Glomerular endothelial cell (primary cell): Measurements from ENCODE around the gene GLIPR1L2.

- RAMPAGE, long total RNA = no peak
Observed at GRCh38 chr12:72432055-72432735, 160.0 kb downstream of the TRHDE start.

DNA sequence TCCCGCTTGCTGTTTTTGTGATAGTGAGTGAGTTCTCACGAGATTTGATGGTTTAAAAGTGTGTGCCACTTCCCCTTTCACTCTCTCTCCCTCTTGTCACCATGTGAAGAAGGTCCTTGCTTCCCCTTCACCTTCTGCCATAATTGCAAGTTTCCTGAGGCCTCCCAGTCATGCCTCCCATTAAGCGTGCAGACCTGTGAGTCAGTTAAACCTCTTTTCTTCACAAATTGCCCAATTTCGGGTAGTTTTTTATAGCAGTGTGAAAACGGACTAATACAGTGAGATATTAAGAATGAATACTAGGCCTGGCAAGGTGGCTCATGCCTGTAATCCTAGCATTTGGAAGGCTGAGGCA is 2.0 kb upstream of the ATXN7L3B start:
- RAMPAGE, long total RNA = no peak

- RAMPAGE, long total RNA = no peak
Observed at GRCh38 chr12:74983812-74984458, 225.7 kb downstream of the KCNC2 start.

- RAMPAGE, long total RNA = no peak
Observed at GRCh38 chr12:75360102-75361050, 25.9 kb downstream of the GLIPR1L1 start.

DNA sequence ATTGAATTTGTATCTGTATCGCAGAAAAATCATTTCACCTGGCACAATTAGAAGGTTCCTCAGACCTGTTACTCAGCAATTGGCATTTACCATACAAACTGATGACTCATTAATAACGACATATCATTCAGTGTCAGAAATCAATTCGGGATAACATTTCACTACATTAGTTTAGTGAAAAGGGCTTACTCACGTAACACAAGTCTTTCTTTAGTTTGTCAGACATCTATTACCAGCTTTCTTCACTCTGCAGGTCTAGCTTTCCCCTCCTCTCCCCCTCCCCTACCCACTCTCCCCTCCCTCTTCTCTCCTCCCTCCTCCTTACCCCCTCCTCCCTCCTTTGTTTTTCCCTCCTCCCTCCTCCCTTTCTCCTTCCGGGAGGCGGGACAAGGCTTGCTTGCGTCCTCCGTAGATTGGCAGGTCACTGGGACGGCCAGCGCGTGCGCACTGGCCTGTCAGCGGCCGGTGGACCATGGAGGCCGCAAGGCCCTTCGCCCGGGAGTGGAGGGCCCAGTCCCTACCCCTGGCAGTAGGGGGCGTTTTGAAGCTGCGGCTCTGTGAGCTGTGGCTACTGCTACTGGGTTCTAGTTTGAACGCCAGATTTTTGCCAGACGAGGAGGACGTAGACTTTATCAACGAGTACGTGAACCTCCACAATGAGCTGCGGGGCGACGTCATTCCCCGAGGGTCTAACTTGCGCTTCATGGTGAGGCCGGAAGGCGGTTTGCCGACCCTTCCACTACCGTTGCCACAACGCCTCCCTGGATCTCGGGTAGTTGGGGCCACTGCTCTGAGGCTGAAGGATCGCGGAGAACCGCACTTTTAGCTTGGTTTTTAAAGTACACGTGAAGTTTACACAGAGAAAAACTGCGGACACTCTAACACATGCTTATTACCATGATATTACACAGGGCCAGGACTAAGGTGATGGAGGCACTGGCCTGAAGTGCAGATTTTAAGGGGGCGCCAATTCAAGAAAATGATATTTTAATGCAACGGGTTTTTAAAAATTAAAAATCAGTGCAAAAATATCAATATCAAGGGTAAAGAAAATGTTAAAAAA is at the start of gene GLIPR1L2:
GLIPR1L2 (plus strand) TSS at position 445 of the 1,063 bp plus-strand sequence.
- RAMPAGE, long total RNA = no peak

- RAMPAGE, long total RNA = no peak
Observed at GRCh38 chr12:75479939-75480320, 625 bp upstream of the GLIPR1 start.

DNA sequence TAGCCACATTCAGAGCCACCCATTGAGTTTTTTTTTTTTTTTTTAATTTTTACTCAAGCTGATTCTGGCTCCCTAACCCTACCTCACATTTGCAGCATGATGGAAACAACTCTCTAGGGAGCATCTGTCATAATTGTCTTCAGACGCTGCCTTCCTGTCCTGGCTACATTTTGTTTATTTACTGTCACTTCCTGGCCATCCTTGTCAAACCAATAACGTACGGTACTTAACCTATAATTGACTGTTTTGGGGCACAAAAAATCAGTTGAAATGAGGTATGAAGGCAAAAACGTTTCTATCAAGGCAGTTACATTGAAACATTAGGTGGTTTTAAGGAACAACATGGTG is 2.1 kb downstream of the GLIPR1 start:
- RAMPAGE, long total RNA = no peak

GRCh38 chr12:75658823-75659236 is 147.4 kb upstream of the KRR1 start:
- RAMPAGE, long total RNA = no peak

DNA sequence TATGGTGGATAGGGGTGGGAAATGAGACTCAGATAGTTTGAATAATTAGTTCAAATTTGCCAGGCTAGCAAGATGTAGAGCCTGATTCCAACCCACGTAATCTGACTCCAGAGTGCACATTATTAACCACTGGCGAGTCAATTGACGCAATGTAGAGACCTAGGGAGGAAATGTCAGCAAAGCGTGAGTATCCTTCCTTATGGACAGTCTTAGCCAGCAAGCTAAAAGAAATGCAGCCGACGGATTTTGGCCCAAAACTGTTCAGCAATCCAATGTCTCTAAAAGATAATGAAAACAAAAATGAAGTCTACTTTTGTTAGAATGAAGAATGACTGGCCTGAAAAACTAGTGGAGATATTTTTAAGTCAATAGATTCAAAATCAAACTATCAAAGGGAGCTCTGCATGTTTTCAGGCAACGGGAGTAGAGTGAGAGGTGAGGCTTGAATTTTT is 193.3 kb upstream of the KRR1 start:
- RAMPAGE, long total RNA = no peak

DNA sequence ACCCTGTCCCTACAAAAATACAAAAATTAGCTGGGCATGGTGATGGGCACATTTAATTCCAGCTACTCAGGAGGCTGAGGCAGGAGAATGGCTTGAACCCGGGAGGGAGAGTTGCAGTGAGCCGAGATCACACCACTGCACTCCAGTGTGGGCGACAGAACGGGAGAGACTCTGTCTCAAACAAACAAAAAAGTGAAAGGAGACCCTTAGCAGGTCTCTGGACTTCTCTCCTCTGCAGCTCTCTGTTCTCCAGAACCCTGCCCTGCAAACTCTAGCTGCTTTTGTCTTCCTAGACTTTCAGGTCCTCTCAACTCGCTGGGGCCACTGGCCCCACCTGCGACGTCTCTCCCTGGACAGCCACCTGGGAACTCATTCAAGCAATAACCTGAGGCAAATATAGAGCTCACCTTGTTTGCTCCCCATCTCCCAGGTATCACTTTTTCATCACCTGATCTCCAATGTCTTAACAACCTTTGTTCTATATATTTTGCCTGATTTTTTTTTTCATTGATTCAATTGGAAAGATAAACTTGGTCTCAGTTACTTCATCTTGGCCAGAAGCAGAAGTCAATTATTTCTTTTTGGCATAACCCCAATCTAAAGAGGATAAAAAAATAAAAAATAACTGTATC is 221.6 kb upstream of the KRR1 start:
- RAMPAGE, long total RNA = no peak

- RAMPAGE, long total RNA = no peak
Observed at GRCh38 chr12:75825593-75826004, 258.9 kb downstream of the NAP1L1 start.

- RAMPAGE, long total RNA = no peak
Observed at GRCh38 chr12:75944044-75945199, 140.1 kb downstream of the NAP1L1 start.

DNA sequence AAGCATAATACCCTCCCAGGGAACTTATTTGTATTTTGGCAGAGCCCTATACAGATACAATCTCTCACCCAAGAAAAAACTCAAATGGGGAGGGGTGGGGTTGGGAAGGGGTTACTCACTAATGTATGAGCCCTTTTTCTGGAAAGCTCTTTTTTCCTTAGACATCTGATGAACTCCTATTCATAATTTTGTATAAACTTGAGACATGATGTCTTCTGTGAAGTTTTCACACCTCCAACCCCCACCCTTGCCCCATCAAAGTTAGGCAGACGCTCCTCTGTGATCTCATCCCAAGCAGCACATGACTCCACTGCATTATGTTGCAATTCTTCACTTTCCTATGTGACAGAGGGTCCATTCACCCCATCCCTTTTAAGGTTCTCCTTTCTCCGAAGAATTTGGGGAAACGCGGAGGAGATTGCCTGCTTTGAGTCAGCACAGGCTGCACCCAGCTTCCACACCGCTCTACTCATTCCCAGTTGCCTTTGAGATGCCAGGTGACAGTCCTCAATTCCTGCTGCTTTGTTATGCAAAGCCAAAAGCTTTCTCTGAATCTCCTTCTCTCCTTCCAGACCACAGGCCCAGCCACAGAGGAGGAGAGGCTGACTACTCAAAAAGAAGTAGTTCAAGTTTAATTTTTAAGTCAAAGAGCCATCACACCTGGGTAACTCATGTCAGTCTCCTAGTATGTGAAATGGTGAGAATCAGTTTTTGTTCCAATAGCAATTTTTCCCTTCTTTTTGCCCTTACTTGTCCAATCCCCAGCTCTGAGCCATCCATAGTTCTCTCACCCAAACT is 114.7 kb downstream of the NAP1L1 start:
- RAMPAGE, long total RNA = no peak

- RAMPAGE, long total RNA = no peak
Observed at GRCh38 chr12:75979110-75979747, 105.3 kb downstream of the NAP1L1 start.

GRCh38 chr12:76037105-76038216 is 47.0 kb downstream of the NAP1L1 start:
- RAMPAGE, long total RNA = no peak

DNA sequence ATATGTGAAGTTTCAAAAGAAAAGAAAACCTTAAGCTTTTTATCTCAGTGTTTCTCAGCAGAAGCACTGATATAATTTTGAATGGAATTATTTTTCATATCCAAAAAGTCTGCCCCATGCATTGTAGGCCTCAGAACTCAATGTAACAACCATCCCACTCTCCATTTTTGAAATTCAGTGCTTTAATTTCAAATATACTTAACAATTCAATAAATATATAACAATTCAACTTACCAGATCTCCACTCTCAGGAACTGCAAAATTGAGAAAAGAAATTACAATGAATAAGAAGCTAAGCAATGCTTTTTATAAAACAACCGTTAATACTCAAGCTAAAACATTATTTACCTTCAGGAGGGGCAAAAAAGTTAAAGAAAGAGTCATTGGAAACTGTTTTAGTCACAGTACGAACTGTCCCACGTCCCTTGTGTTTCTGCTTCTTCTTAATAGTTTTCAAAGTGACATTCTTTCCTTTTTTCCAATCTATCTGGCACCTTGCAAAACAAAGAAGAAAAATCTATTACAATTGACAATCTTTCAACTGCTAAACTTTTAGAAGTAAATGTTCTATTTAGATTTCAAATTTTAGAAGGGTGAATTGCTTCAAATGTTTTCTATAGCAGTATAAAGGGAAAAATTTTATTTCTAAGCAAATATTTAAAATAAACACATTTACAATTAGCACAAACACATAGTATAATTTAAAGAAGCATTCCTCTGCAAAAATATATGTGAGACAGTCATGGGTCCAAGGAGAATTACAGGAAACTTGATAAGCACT is 31.4 kb downstream of the NAP1L1 start:
- RAMPAGE, long total RNA = no peak

- RAMPAGE, long total RNA = no peak
Observed at GRCh38 chr12:76346907-76347445, 1.2 kb downstream of the BBS10 start.

DNA sequence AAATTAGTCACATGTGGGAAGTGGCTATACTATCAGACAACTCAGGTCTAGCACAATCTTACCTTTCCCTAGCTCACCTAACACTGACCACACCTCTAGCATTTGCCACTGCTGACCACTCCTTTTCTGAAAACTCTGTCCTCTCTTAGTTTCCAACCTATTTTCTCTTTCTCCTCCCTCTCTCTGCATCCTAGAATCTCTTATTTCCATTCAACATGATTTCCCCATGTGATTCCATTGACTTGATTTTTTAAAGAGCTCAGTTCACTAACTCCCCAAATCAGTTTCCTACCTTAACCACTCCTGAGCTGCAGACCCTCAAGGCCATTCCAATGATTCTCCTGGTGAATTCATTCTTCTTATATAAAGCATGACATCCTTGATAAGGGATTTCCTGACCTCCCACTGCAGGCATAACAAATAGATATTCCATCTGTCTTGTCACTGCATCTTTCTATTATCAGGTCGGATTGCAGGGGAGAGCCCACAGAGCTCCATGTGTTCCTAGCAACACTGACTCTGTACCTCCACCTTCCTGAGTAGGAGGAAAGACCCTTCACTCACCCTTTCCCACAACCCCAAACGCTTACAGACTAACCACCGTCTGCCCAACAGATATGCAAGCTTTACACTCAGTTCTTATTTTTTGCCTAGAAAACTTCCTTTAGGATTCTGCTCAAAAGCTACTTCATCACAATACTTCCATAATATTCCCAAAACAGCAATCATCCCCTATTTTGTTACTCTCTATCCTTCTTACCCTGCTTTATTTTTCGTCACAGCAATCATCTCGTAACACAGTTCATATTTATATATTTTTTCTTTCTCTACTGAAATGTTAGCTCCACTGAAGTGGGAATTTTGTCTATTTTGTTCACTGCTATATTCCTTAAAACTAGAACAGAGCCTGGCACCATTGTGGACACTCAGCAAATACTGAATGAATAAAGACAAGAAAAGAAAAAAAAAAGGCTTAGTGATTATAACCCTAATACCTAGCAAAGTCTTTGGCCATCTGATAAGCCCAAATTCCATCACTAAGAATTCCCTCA is 90.3 kb downstream of the OSBPL8 start:
- RAMPAGE, long total RNA = no peak

DNA sequence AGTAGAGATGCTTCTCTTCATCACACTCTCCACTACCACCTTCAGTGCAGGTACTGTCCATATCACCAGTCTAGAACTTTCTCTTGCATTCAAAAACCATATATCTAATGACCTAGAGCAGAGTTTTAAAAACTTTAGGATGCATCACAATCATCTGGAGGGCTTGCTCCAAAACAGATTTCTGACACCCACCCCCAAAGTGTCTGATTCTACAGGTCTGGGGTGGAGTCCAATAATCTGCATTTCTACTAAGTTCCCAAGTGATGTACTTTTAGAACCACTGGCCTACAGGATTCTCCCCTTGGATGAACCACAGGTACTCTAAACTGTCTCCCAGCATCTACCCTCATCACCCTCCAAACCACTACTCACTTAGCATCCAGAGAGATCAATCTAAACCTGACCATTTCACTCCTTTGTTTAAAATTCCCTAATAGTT is 17.2 kb downstream of the OSBPL8 start:
- RAMPAGE, long total RNA = no peak

DNA sequence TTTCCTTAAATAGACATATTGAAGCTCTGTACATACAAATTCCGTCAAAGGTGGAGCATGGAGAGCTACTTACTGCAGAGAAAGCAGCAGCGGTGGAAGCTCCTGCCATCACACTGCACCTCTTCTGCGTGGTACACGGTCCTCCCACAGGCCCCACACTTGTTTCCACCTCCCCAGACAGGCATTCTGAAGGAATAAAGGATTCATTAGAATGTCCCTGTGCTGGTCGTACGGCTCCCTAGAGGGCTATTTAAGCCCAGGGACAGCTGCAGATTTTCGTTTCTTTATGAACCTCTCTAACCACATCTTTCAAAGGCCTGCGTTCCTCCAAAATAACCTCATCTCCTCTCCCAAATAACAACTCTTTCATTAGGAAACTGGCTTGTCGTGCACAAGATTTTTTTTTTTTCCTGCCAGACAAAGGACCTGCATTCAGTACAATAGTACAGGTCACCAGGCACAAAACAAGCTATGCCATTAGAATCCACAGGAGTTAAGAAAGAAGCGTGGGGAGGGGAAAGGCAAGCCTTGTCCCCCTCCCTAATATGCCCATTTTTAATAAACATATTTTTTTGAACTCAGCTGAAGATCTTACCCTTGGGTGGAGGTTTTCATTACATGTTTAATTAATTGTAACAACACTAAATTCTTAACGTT is 12.6 kb downstream of the CSRP2 start:
- RAMPAGE, long total RNA = no peak